Peritoneum (tissue), 1 donor: ENCODE data around the genes CD28 and PARD3B.

DNA sequence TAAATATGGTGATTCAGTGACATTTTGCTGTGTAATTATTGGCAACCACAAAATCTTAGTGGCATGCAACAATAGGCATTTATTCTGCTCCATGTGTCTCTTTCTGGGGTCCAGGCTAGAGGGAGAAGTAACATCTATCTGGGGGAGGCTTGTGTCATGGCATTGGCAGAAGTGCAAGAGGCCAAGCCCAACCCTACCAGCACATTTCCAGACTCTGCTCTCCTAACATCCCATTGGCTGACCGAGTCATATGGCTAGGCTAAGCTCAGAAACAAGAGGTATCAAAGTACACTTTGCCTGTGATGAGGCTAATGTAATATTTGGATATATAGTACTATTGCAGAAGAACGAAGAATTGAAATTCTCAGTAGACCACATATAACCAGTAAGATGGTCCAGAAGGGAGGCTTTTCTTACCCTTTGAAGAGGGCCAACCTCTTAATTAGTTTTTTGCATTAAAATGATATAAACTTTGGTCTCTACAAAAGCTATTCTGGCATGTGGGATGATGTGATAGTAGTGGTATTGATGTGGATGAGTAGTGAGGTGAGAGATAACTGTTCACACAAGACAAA, 5.2 kb downstream of the BMPR2 start:
- PRO-cap, result no peak

- PRO-cap, result no peak
Observed at GRCh38 chr2:202608564-202608810, 26.3 kb upstream of the FAM117B start.

- PRO-cap, result no peak
Observed at GRCh38 chr2:203015886-203016465, 1.3 kb downstream of the NBEAL1 start.

DNA sequence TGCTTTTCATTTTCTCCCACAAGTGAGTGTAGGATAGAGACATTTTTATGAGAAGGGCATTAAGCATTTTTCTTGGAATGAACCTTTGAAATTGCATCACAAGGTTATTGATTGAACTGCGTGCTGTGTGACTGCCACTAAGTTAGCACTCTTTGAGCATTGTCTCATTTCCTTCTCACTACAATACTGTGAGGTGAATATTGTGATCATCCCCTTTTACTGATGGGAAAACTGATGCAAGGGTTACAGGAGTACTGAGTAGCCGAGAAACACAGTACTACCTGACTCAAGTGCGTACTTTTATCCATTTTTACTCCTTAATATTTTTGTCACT, 2.0 kb downstream of the NBEAL1 start:
- PRO-cap, result no peak

- PRO-cap, result no peak
Observed at GRCh38 chr2:203364290-203364764, 36.1 kb downstream of the ABI2 start.

DNA sequence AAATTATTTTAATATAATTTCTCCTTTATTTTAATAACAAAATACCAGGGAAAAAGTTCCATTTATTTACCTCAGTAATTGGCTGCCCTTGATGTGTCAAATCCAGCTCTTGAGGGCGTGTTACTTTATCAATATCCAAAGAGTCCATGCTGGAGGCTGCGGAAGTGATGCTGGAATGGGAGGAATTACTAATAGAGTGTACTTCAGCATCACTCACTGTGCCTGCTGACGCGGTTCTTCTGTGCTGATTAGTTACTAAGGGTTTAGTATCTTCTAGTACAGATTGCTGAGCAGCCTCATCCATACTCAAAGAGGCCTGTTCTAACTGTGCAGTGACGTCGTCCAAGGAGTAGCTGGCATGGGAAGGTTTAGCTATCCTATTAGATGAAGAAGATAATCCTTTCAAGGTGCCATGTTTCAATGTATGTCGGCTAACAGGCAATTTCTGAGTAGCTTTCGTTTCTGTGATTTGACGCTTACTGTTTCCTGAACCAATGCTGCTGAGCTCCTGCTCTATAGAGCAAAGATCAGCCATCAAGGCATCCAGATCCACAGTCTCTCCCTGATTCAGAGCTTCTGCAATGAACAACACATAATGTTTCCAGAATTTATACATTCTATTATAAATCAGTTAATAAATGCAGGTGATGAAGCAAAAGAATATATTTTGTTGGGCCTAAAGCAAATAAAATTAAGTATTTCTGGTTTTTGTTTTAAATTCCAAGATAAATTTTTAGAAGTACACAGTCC, 45.4 kb downstream of the RAPH1 start:
- PRO-cap, result no peak

DNA sequence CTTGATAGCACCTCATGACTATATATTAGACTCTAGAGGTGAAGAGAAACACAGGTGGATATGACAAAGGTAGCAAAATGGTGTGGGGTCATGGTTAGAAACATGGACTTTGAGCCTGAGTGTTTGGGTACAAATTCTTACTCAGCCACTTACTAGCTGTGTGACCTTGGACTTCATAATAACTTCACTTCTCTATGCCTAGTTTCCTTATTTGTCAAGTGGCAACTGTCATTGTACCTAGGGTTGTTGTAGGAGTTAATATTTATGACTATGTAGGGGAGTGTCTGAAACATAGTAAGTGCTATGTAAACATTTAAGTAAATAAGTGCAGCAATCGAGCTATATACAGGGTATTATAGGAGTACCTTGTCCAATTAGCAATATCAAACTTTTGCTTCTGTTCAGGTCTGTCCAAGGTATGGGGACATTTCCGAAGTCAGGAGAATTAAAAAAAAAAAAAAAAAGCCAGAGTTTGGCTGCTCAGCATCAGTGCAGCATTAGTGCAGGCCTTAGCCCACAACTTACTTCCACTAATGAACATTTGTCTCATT, 49.7 kb upstream of the RAPH1 start:
- PRO-cap, result no peak

DNA sequence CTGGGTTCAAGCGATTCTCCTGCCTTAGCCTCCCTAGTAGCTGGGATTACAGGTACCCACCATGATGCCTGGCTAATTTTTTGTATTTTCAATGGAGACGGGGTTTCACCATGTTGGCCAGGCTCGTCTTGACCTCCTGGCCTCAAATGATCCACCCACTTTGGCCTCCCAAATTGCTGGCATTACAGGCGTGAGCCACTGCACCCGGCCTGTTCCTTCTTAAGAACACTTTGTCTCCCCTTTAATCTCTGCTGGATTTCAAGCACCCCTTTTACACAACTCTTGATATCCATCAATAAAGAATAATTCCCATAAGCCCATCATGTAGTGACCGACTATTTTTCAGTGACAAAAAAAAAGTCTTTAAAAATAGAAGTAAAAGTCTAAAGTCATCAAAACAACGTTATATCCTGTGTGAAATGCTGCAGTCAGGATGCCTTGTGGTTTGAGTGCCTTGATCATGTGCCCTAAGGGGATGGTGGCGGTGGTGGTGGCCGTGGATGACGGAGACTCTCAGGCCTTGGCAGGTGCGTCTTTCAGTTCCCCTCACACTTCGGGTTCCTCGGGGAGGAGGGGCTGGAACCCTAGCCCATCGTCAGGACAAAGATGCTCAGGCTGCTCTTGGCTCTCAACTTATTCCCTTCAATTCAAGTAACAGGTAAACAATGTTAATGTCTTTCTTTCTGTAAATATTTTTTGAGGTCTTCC, at the start of gene CD28:
CD28 (plus strand) TSS at position 549 of the 708 bp plus-strand sequence.
- PRO-cap, result no peak

DNA sequence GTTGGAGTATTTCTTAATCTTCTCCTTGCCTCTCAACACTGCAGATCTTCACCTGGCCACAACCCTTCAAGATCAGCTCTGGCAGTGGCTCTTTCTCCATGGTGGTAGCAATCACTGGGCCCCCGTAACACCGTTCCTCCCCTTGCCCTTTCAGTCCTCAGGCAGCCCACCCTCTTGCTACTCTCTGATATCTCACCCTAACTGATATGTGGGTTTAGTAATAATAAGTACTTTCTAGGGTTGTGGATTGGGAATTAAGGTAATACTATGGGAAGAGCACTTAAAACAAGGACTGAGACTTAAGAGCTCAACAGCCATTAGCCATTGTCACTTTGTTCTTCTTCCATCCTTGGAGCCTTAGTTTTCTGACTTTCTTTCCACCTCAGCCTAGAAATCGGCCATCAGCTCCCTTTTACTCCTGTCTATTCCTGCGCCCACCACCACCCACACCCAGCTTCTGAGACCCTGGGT, 22.5 kb upstream of the PARD3B start:
- PRO-cap, result no peak

DNA sequence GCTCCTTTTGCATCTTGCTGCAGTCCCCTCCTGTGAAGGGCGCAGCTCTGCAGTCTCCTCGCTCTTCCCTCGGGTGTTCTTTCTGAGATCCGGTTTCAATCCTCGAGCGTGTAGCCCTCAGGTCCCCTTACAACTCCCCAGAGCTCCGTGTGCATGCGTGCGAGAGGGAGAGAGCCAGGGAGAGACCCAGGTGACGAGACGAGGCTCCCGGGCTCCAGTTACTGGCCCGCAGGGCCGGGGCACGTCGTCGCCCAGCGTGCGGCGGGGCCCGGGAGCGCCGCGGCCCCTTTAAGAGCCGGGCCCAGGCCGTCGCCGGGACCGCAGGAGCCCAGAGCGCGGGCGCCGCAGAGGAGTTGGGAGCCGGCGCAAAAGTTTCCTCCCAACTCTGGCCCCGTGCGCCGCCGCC, at the start of gene PARD3B:
PARD3B (plus strand) TSS at position 318 of the 406 bp plus-strand sequence.
- PRO-cap, result unidirectional peak, plus-strand start at position 331 of the sequence

DNA sequence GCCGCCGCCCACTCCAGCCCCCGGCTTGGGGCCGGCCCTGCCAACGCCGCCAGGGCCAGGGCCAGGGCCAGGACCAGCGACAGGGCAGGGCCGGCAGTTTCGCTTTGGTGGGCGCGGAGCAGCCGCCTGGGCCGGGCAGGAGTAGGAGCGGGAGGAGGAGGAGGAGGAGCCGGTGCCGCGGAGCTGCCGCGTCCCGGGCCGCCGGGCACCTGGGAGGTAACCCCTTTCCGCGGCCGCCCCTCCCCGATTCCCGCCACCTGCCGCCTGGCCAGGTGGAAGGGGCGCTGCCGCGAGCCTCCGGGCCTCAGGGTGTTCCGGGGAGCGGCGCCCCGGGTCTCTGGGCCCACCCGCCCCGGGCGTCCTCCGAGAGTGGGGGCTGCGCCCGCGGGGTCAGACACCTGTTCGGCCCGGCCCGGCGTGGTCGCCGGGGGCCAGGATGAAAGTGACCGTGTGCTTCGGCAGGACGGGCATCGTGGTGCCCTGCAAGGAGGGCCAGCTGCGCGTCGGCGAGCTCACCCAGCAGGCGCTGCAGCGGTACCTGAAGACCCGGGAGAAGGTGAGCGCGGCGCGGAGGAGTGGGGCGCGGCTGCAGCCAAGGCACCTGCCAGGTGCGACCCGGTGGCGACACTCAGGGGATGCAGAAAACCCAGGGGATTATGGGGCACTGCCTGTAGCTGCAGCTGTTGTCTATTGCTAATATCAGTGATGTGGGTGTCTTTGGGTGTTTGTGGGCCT, 456 bp downstream of the PARD3B start:
- PRO-cap, result no peak

DNA sequence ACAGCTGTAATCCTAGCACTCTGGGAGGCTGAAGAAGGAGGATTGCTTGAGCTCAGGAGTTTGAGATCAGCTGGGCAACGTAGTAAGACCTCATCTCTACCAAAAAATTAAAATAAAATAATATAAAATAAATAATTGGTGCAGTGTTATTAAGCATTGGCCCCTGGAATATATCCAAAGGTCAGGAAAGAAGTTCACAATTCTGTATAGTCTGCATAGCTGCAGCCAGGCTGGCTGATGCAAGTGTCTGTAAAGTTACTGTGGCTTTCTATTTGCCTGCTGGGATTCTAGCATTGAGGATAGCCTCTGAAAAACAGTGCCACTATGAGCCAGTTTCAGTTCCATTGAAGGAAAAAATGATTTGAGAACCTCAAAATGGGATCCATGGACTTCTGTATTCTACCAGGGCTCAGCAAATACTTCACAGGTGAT, 208.5 kb downstream of the PARD3B start:
- PRO-cap, result no peak

GRCh38 chr2:204873416-204873888, 328.2 kb downstream of the PARD3B start:
- PRO-cap, result no peak

GRCh38 chr2:204892237-204893344, 347.3 kb downstream of the PARD3B start:
- PRO-cap, result no peak

DNA sequence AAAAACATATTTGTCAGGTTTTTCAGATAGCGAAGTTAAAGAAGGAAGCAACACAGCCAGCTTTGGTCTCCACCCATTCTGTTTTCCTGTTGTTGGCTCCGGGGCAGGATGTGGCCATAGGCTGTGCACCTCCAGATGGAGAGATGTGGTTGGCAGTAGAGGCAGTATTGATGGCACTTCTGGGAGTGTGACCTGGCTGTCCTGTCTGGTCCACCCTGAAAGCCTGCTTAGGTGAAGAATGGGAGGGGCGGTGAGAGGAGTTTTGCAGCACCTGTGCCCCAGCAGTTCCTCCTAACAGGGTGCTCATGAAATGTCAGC, 422.4 kb downstream of the PARD3B start:
- PRO-cap, result no peak

DNA sequence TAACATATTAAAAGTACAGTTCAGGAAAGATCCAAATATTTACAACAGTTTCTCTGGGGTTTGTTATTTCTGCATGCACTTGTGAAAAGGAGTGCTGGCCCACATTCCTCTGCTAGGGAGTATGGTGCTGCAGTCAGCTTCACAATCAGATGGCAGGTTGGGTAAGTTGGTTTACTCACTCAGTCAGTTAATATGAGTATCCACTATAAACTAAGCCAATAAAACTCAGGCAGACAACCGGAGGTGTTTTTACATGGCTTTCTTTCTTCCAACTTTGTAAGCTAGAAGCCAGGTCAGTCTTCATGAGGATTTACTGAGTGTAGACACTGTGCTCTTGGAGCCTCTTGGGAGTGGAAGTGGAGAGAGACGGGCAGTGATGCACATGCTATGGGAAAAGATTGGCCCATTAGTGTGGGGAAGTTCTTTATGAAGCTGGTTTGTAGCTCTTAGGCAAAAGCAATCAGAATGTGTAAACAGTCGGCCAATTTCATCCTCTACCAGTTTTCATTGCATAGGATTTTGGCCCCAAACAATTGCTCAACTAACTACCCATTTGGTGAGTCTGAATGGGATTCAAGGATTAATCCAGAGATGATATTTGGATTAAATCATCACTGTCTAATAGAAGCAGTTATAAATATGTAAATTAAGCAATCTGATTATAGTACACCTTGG, 545.3 kb downstream of the PARD3B start:
- PRO-cap, result no peak

DNA sequence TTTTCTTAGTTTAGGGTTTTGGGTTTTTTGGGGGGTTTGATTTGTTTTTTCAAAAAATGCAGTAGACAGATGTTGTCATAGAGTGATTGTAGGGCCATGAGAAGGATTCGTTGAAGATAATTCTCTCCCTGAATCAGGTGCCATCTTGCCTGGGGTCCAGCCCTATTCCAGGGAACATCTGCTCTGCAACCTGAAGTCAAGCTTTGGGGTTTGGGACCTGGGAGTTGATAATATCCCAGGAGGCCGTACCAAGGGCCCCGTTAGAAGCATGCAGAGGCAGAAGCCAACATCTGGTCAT, 515.7 kb upstream of the NRP2 start:
- PRO-cap, result no peak

DNA sequence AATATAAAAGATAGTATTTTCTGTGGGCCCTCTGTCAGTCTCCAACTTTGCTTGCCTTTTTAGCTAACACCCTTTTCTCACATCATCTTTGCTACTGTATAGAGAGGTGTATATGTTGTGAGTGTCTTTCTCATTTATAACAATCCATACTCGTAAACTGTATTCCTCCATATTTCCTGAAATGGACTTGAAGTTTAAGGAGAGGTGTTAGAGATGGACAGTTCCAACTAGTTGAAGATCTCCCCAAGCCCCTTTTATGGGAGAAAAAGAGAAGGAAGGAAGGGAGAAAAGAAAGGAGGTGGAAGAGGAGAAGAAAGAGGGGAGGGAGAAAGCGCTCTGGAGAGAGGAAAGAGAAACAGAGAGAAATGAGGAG, 350.2 kb upstream of the NRP2 start:
- PRO-cap, result no peak

GRCh38 chr2:205615271-205616069, 66.8 kb upstream of the NRP2 start:
- PRO-cap, result no peak

DNA sequence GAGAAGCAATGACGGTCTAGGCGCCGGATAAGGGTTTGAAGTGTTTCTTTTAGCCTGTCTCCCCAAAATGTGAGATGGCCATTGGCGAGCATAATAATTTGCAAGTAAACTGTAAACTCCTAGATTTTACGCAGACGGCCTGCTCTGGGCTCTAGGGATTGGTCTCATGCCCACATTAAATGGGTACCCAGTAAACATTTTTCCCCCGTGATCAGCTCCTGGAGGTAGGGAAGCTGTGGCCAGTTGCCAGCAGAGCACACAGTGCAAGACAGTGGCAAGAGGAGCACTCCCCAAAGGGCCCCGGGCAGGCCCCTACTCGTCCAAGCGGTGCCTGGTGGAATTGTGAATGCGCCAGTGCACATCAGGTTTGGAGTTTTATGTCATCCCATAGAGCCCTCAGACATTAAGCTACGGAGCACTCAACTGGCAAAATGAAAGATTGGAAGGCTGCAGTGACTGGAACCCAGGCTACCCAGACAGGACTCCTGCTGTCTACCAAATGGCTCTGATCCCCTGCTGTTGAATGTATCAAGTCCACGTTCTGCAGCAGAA, 5.0 kb downstream of the NRP2 start:
- PRO-cap, result no peak